Epidermal melanocyte (primary cell): ENCODE data around the gene FOXJ1.

DNA sequence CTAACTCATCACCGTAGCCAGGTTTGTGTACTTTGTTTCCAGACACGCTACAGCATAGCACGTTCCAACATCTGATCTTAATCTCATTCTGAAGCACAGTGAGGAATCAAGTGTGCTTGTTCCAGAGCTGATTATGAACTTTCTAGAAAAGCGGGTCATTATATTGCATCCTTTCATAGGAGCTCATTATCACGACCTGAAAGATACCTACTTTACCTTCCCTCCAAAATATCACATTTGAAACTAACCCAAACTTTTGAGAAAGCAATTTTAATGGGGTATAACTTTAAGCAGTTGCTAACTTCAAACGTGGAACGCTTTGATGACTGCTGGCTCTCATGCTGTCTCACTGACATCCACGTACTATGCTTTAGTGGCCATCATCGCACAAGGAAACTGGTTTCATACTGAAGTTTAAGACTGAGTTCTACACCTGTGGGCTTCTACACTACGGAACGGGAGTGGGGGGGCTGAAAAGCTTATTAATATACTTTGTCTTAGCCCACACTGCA is 2.8 kb downstream of the H3-3B start:
- RRBS = no CpG with 5 or more reads among the region's 11 CpGs

DNA sequence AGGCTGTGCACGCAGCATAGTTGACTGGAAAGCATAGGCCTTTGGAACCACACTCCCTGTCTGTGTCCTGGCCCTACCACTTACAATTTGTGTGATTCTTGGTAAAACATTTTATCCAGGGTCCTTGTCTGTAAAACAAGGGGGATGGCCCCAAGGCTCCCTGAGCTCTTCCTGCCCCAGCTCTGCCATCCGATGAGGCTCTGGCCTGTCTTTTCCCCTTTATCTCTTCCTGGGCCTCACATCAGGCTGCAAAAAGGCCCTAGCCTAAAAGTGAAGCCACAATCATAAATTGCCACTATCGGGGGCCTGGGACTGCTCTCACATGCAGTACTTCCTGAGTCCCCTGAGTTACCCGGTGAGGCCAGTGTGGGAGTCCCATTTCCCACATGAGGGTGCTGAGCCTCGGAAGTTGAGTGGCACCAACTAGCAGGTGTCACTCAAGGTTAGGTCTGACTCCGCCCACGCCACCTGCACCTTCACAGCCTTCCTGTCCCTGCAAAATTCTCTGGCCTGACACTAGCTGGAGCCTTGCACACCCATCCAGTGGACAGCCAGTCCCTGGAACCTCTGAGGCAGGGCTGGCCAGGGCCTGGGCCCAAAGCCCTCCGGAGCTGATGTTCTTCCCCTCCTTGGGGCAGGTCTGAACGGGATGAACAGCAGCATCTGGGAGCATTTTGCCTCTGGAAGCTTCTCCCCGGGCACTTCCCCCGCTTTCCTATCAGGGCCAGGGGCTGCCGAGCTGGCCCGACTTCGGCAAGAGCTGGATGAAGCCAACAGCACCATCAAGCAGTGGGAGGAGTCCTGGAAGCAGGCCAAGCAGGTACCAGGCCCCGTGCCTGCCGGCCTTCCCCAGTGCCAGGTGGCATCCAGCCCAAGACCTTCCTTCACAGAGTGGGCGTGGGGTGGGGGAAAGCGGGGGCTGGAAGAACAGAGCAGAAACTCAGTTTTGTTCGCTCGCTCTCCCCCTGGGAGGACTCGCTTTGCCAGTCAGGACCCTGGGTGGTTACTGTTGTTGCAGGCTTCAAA is 22.1 kb downstream of the UNC13D start:
- RRBS = 79% methylated on average over 2 of the region's 21 CpGs

- RRBS = no CpG with 5 or more reads among the region's 35 CpGs
Measured at GRCh38 chr17:75830397-75831581, 13.4 kb downstream of the UNC13D start.

- RRBS = 38% methylated on average over 4 of the region's 10 CpGs
Measured at GRCh38 chr17:75836546-75836920, 7.7 kb downstream of the UNC13D start.

- RRBS = no CpG with 5 or more reads among the region's 24 CpGs
Measured at GRCh38 chr17:75844811-75845706, 855 bp upstream of the UNC13D start.

DNA sequence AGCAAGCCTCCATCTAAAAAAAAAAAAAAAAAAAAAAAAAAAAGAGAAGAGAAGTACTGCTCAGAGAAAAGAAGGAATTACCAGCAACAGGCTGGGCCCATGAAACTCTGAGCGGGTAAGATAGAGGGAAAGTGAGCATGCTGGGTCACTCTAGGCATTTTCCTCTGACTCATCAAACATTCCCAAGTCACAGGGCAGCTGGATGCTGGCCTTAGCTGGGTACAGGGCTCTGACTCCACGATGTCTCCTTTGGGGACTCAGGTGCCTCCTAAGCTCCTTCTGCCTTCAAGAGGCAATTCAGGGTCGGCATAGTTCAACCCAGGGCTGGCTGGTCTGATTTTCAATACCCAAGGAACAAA is 1.1 kb downstream of the WBP2 start:
- RRBS = no CpG with 5 or more reads among the region's 3 CpGs

DNA sequence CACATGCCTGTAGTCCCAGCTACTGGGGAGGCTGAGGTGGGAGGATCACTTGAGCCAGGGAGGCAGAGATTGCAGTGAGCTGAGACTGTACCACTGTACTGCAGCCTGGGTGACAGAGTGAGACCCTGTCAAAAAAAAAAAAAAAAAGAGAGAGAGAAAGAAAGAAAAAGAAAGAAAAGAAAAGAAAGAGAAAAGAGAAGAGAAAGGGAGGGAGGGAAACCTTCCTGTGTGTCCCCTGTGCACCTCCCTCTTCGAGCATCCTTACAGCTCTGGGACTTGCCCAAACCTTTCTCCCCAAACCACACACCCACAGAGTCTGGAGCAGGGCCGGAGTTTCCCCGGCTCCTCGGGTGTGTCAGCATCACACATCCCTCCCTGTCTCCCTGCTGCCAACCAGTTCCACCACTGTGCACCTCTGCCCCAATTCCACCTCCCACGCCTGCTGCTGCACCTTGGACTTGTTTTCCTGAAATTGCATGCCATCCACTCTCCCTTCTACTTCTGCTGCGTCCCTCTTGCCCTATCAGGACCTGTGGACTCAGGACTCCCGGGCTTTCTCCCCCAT is 4.0 kb upstream of the CDK3 start:
- RRBS = no CpG with 5 or more reads among the region's 7 CpGs

DNA sequence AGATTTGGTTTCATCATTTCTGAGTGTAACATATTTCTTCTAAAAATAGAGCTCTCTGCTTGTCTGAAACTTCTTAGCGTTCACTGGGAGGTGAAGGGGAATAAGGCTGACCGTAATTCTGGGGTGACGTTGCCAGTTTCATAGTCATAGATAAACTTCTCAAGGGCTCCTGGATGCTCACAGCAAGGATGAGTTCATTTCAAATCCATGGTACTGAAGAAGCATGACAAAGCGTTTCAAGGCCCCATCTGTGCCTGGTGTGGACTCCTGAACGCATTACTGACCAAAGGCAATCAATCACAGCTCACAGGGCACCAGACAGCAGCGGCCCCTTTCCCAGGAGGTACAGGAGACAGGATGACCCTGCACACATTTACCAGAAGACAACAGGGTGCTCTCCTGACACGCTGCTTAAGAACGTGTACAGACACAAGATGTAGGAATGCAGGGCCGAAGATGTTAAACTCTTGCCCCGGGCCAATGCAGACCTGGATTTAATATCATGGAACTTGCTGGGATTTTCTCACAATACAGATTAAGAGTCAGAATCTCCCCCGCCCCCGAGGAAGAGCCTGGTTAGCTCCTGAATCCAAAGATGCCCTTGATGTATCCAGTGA is 12.1 kb upstream of the EVPL start:
- RRBS = no CpG with 5 or more reads among the region's 12 CpGs

DNA sequence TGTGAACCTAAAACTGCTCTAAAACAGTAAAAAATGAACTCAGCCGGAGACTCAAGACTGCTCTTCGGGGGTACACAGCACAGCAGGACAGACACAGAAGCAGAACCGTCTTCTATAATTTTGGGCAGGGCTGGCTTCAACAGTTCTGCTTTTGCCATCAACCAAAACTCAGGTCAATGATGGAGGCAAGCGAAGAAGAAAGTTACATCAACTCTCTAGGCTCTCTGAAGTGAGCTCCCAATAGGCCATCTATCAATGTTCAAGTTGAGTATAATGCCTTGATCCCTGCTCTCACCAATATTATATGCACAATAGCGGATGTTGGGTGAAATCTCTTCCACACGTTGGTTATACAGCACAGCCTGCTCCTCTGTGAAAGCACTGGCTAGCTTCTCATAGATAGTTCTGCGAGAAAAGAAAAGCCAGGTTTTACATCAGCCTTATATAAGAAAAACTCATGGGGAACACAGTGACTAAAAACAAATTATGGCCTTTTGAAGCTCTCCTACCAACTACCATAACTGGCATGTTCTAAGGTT is 11.4 kb downstream of the SRP68 start:
- RRBS = no CpG with 5 or more reads among the region's 7 CpGs

GRCh38 chr17:76063691-76064511 is 8.4 kb downstream of the SRP68 start:
- RRBS = no CpG with 5 or more reads among the region's 17 CpGs

DNA sequence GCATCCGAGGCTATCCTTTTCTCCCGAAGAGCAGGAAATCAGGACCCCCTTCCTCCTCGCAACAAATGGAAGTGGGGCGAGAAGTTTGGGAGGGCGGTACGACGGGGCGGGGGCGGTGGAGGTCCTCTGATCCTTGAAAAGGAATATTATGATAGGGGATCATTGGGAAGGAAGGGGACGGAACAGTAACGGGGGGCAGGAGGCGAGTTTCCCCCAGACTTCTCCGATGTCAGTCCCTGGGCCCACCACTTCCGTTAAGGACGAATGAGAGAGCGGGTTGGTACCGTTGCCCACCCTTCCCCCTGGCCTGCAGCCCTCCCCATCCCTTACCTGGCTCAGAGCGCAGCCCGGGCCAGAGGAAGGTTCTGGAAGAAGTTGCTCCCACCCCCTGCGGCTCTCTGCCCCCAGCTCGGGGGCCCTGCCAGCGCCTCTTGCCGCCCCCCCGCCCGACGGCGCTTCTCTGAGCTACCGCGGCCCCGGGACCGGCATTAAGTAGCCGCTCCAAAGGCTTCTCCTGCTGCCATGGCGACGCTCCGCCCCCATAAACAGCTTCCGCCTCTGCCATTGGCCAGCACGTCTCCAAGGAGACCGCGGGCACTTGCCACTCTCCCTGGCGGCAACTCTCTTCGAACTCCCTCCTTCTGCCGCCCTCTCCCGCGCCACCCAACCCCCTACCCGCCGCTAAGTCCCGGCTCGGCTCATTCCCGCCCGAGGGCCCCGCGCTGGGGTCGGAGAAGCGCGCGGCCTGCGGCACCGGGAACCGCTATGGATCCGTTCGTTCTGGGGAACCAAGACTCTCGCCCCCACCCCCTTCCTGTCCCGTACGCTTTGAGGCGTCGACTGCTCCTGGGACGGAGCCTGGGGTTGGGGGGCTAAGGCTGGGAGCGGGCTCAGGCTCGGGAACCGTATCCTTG is at the start of gene FOXJ1:
Gene FOXJ1 (minus strand): TSS at position 462 of the 914 bp plus-strand sequence.
- RRBS = 3% methylated on average over 12 of the region's 70 CpGs

DNA sequence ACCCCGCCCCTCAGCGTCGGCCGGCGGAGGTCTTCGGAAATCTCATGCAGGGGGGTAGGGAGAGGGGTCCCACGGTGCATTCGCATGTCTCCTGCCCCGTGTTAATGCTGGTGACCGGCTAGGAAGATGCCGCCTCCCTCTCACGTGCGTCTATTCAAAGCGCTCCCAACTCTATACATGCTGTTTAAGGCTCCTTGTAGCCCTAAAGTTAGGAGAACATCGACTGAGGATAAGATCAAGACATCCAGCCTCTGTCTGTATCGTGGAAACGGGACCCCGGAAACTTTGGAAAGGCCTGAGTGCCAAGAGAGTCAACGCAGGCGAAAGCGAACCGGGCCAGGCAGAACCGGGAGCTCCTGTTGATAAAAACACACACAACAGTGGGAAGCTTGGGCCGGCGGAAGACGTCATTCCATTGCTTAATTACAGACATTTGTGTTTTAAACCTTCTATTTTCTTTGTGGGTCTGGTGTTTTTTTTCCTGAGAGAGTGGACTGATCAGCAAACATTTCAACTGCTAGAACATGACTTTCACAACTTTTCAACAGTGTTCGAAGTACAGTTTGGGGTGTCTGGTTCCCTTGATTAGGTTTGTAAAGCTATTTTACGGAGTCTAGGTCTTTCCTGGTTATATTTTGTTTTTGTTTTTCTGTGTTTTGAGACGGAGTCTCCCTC is 813 bp upstream of the RNF157 start:
- RRBS = 11% methylated on average over 14 of the region's 29 CpGs

- RRBS = no CpG with 5 or more reads among the region's 4 CpGs
Measured at GRCh38 chr17:76255545-76255946, 9.6 kb upstream of the UBALD2 start.

DNA sequence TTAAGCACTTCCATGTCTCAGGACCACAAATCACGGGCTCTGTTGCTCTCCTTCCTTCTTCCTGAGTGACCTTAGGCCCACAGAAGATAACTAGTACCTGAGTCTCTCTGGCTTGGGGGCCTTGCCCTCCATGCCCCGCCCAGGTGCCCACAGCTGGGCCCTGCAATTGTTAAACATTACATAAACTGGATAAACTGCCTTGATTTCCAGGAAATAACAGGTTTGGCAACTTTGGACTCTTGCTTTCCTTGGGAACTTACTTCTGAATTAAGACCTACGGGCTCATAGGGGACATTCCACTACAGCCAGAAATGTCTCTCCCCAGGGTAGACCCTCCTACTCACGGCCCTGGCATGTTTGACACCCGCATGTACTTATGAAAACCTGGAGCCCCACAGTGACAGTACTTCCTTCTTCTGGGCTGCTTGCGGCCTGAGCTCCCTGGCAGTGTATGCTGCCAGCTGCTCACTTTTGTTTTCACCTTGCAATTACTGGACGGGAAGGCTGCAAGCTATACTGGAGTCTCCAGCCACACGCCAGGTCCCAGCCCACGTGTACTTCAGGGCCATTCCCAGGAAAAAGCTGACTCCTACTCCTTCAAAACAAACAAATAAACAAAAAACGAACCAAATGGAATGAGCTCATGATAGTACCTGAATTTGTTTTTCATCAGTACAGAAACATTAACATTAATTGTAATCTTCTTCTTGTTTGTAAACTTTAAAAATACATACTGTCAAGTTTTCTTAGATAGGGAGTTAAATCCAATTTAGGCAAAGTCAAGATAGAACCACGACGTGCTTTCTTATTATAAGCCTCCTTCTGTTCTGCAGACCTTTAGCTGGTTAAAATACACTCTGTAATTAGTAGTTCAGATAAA is 2.2 kb upstream of the UBALD2 start:
- RRBS = no CpG with 5 or more reads among the region's 12 CpGs

GRCh38 chr17:76271817-76272866 is 7.0 kb downstream of the UBALD2 start:
- RRBS = 32% methylated on average over 7 of the region's 44 CpGs

GRCh38 chr17:76276704-76277380 is 11.7 kb downstream of the UBALD2 start:
- RRBS = 56% methylated on average over 7 of the region's 15 CpGs

- RRBS = no CpG with 5 or more reads among the region's 5 CpGs
Measured at GRCh38 chr17:76361795-76362283, 8.1 kb upstream of the PRPSAP1 start.

- RRBS = no CpG with 5 or more reads among the region's 17 CpGs
Measured at GRCh38 chr17:76368417-76369103, 14.8 kb upstream of the PRPSAP1 start.

- RRBS = no CpG with 5 or more reads among the region's 15 CpGs
Measured at GRCh38 chr17:76386351-76386818, 2.0 kb downstream of the SPHK1 start.